Gallbladder (tissue), 1 donor: ENCODE measurements around the genes RASSF3, WIF1 and DYRK2.

DNA sequence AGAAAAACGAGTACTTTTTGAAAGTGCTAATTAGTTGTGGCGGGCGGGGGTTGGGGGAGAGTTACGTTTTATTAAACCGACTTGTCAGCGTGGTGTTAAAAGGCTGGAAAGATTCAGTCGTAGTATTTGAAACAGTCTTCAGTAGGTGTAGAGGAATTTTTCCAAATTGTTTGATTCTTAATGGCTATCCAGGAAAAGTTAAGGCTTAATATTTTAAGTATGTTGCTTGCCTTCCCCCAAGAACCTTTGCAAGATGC, 1.1 kb downstream of the XPOT start:
- PRO-cap: no peak

DNA sequence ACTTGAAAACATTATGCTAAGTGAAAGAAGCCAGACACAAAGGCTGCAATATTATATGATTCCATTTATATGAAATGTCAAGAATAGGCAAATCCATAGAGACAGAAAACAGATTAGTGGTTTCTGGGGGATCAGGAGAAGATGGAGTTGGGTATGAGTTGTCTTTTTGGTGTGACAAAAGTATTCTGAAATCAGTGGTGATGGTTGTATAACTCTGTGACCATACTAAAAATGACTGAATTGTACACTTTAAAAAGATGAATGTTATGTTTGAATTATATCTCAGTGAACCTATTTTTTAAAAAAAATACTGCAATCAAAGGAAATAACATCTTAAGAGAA, 13.7 kb downstream of the TBK1 start:
- PRO-cap: no peak

DNA sequence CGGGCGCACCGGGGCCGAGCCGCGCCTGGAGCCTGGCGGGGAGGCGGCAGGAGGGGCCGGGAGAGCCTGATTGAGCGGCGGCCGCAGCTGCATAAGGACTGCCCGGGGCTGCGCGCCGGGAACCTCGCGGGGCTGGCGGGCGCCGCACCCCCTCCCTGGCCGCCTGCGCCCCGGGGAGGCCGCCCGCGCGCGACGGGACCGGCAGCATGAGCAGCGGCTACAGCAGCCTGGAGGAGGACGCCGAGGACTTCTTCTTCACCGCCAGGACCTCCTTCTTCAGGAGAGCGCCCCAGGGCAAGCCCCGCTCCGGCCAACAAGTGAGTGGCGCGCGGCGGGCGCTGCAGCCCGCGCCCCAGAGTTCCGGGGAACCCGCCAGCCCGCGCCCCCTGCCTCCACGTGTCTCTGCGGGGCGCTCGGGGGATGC, at the start of gene RASSF3:
Gene RASSF3, plus strand, starts transcription at position 69 of the 424 bp plus-strand sequence.
- PRO-cap: bidirectional peak, plus-strand start at position 69 of the sequence, minus-strand start outside the sequence

GRCh38 chr12:64616021-64616625, 5.8 kb downstream of the RASSF3 start:
- PRO-cap: no peak

GRCh38 chr12:64627519-64628125, 17.3 kb downstream of the RASSF3 start:
- PRO-cap: no peak

GRCh38 chr12:64630135-64631479, 20.3 kb downstream of the RASSF3 start:
- PRO-cap: no peak

DNA sequence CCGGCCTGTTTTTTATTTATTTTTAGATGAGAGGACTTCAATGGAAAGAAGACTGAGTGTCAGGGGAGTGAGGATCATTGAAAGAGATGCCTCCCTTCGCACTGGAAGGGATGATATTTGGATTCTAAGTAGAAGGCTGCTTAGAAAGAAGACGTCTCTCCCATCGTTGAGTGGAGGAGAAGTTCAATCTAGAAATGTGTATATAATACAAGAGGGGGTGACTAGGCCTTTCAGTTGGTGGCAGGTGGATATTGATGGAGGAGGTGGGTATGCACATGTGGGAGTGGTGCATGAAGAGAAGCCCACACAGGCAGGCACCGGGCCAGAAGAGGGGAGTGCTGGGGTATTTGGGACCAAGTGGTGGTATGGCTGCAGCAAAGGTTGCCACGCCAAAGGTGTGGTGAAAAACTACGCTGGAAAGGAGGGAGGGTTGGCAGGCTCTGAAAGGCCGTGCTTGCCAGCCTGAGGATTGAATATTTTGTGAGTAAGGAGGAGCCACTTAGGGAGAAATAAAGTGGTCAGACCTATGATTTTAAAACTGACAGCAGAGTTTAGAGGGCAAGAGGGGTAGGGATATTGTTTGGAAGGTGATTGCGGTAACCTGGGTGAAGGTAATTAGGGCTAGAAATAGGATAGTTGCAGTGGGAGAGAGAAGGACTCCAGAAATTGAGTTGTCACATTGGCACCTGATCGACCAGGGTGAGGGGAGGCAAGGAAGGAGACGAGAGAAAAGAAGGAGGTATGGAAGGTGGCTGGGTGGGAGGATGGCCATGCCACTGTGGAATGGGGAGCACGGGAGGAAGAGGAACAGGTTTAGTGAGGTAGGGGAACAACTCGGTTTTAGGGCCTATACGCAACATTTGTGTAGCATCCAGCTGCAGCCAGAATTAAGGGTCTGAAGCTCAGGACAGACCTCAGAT, 21.8 kb downstream of the RASSF3 start:
- PRO-cap: no peak

GRCh38 chr12:64670011-64670525, 59.8 kb downstream of the RASSF3 start:
- PRO-cap: no peak

DNA sequence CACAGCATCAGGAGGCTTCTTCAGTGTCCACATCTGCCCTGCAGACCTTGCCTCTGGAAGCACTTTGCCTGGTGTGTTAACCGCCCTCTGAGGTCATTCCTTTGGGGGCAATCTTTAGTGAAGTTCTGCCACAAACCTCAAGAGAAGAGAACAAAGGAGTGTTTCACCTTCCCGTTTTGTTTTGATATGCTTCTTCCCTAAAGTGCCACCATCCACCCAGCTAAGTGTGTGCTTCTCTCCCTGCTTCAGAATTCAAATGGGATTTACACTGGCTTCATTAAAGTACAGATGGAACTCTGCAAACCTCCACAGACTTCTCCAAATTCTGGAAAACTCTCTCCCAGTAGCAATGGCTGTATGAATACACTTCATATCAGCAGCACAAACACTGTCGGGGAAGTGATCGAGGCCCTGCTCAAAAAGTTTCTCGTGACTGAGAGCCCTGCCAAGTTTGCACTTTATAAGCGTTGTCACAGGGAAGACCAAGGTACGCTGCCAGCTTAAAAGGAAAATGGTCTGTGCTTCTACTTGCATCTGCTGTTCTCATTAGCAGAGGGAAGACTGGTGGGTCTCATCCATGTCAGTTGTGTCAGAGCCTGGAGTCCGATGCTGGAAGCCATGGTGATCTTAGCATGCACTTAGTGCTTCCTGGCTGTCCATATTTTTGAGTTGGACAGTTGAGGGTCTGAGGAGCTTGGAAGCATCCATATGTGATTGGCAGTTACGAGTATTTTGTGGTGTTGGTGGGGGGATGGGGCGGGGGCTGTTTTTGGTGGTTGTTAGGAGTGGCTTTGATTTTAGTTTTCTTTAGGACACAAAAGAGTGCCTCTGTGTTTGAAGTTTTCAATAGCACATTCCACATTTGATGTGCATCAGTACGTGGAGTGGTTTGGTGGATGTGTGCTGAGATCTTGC, 71.0 kb downstream of the GNS start:
- PRO-cap: no peak

DNA sequence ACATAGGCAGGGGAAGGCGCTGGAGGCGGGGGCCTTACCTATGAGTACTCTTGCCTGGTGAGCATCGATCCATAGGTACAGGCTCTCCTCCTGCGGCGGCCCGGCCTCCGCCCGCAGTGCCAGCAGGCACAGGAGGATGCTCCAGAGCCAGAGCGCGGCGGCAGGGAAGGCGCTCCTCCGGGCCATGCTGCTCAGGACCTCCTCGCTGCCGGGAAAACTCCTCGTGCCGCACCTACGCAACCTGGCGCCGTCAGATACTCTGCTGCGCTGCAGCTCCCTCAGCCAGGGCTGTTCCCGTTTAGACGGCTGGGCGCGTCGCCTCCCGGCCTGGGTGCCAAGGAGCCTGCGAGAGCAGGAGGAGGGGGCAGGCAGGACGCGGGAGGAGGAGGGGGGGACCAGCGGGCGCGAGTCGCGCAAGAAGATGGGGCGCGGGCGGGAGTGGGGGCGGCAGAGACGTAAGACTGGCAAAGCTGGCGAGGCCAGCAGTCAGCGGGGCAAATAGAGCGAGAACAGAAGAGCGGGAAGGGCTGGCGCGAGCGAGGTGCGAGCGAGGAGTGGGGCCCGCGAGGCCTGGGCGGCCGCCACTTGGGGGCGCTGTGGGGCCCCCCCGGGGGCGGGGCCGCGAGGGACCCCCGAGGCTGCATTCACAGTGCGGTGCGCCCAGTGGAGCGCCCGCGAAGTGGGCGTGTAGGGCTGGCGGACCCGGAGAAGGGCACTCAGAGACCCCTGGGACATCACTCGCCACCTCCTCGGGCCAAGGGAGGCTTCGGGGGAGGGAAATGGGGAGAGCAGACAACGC, at the start of gene WIF1:
Gene WIF1, minus strand, starts transcription at position 300 of the 799 bp plus-strand sequence.
- PRO-cap: no peak

GRCh38 chr12:65169854-65170786, 737 bp downstream of the LEMD3 start:
- PRO-cap: bidirectional peak, plus-strand start at chr12:65170041, minus-strand start at chr12:65170000; unidirectional peak, minus-strand start at chr12:65170145; bidirectional peak, plus-strand start at chr12:65170523, minus-strand start at chr12:65170493; unidirectional peak, minus-strand start at chr12:65170634

- PRO-cap: no peak
Observed at GRCh38 chr12:65825380-65825861, 1.1 kb downstream of the HMGA2 start.

DNA sequence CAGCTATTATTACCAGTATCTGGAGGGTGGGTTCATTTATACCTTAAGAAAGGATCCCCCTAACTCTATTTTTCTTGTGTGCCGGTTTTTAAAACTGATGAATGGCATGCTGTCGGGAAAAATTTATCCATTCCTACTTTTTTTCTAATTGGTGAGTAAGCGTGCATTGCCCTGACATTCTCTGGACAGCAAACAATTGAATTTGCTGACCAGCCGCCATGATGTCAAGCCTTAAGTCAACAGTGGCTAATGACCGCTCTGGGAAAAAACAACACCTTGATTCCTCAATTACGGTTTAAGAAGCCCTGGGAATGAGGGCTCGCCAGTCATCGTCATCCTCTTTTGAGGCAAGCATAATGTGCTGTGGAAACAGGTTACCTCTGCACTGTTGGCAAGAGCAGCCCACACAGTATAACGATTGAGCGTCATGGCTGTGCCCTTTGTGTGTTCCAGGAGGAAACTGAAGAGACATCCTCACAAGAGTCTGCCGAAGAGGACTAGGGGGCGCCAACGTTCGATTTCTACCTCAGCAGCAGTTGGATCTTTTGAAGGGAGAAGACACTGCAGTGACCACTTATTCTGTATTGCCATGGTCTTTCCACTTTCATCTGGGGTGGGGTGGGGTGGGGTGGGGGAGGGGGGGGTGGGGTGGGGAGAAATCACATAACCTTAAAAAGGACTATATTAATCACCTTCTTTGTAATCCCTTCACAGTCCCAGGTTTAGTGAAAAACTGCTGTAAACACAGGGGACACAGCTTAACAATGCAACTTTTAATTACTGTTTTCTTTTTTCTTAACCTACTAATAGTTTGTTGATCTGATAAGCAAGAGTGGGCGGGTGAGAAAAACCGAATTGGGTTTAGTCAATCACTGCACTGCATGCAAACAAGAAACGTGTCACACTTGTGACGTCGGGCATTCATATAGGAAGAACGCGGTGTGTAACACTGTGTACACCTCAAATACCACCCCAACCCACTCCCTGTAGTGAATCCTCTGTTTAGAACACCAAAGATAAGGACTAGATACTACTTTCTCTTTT, 138.8 kb downstream of the HMGA2 start:
- PRO-cap: no peak

DNA sequence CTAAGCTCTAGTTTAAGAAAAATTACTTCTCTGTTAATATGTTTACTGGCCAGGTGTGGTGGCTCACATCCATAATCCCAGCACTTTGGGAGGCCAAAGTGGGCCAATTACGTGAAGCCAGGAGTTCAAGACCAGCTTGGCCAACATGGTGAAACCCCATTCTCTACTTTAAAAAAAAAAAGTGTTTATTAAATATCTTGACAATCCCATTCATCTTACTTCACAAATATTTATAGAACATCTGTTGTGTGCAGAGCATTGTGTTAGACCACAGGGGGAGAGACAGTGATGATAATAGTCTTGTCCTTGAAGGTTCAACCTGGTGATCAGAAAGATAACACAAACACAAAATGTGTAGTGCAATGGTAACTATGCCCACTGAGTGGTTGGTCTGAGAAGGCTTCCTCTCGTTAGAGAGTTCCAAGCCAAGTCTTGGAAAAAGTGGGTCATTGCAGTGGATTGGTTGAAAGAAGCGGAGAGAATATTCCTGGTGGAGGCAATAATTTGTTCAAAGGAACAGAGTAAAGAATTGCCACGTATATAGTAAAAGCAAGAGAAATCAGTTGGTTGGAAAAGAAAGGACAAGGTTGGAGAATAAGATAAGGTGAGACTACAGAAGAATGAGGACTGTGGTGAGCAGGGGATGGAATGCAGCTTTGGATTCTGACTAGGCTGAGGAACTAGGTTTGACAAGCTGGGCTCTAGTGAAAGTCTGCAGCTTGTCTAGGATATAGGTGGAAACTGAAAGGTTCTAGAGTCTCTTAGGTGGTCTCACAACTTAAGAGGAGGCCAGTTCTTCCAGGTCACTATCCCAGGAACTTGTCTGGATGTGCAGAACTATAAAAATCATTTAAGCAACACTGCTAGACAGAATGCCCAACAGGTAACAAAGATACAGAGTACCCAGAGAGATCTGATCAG, 42.4 kb downstream of the IRAK3 start:
- PRO-cap: no peak

DNA sequence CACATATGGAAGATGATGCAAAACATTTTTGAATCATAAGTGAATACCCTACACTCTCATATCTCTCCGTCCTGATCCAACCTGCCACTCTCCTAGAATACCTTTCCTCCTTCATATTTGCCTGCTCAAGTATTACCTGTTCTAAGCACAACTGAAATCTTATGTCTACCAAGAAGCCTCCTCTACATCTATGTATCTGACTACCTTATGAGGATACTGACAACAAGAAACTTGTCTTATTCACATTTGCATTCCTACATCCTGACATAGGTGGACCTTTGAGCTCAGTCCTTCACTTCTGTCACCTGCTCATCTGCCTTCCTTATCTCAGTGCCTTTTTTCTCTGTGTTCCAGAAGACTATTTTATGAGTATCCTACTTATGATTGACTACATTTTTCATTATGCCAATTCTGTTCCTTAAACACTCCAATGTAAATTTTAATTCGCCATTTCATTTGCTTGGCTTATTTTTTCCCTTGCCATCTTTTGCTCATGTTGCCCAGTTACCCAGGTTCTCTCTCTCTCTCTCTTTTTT, 250.7 kb upstream of the GRIP1 start:
- PRO-cap: no peak

- PRO-cap: no peak
Observed at GRCh38 chr12:67298906-67299349, 29.8 kb downstream of the CAND1 start.

GRCh38 chr12:67515724-67516229, 132.8 kb upstream of the DYRK2 start:
- PRO-cap: no peak

DNA sequence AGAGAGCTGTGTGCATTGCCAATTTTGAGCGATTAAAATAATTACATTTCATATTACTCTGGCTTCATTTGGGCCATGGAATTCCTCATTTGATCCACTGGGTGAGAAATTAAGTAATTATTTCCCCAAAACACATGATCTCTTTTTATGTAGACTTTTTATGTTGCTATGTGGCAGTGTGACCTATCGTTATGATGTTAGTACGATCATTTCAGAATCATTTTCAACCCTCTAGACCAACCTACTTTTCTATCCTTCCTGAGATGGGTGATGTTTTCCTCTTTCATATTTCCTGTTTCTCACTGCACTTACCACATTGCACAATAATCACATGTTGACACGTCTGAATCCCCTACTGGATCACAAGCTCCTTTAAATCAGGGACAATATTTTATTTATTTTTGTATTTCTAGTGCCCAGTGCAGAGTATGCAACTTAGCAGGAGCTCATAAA, 69.7 kb upstream of the DYRK2 start:
- PRO-cap: no peak

- PRO-cap: bidirectional peak, plus-strand start at chr12:67648751, minus-strand start at chr12:67648588
Observed at GRCh38 chr12:67648668-67648857, at the start of gene DYRK2. DYRK2 (plus strand) TSS chr12:67648745.

DNA sequence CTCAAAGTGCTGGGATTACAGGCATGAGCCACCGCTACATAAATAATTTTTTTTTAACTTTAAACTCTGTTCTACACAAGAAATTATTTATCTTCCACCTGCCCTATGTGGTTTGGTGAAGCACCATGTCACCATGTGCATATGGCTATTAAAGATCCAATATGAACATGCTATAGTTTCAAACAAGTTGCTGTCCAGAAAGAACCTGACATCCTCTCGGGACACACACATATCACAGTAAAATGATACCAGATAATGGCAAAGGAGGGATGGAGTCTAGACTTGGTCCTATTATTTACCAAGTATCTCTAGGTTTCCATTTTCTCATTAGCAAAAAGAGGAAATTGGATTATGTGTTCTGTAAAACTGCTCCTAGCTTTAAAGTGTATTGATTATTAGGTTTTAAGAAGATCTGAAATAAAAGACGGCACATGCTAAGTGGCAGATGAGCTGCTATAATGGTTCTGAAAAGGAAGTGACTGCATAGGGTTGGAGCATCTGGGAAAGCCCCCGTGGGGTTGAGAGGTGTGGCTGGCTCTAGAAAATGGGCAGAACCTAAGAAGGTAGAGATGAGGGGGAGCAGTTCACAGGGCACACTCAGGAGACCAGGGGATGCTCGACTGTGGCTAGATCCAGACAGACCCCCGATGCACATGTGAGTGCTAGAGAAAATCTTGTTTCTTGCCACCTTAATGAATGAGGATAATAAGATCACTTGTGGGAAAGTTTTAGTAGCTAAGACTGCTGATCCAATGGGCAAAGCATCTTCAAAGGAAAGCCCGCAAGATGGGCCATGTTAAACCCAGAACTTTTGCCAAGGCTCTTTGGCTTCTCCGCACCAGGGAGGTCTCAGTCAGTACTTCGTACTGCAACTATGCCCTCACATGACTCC, 168.4 kb downstream of the IFNG start:
- PRO-cap: no peak